Thoracic aorta (tissue), 1 donor: ENCODE results near the genes ARMC5, RUSF1 and AHSP.

- RAMPAGE, long total RNA: no peak
These were observed 709 bp upstream of the COX6A2 start for GRCh38 chr16:31428969-31429168.

- RAMPAGE, long total RNA: start-site peak on the minus strand at chr16:31458899-31458924, 17 reads; start-site peak on the minus strand at chr16:31459077-31459132, 21 reads; start-site peak on the minus strand at chr16:31459290-31459337, 20 reads
These were observed at the start of gene ARMC5 for GRCh38 chr16:31458509-31459563. TSS of gene ARMC5 (plus strand) at chr16:31459501.

GRCh38 chr16:31459564-31460381 lies 472 bp downstream of the ARMC5 start:
- RAMPAGE, long total RNA: start-site peak on the minus strand at chr16:31459675-31459760, 47 reads

DNA sequence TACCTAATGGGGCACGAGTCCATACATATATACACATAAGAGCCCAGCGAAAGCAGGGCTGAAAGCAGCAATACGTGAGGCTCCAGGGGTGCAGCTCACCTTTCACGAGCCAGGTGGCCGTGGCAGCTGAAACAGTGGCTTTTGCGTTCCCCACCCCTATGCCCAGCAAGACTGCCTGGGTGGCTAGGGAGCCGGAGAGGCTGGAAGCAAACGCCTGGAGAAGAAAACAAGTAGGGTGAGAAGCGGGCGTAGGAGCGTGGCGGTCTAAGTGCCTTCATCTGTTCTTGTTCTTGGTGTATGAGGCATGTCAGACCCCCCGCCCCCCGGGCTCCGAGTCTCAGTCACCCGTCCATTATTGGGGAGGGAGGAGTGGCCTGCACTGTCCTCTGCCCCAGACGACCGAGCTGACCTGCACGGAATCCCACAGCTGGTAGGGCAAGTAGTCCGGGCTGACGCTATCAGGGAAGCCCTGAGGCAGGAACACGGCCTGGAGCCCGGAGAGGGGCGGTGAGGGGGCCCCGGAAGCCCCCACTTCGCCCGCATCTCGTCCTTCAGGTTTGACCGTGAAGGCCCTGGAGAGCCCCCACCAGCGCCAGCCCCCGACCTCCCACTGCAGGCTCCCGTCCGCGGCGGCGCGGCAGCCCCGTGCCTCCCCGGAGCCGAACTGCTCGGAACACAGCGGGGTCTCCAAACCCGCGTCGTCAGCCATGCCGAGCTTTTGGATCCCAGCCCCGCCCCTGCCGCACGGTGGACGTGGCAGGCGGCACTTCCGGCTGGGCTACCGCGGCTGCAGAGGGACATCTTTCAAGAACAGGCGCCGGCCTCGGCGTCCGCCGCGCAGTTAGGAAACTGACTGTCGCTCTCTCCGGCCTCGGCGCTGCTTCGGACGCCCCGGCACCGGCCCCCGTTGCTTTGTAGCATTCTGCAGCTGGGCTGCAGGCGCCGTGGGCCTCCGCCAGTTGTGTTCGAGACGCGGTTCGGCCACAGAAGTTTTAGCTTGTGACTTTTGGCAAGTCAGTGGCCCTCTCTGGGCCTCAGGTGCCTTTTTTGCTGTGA lies at the start of gene RUSF1:
RUSF1 (minus strand) TSS at position 727 of the 1,056 bp plus-strand sequence.
- RAMPAGE, long total RNA: start-site peak on the plus strand centred at position 807 of the sequence, 15 bp wide, 7 reads

DNA sequence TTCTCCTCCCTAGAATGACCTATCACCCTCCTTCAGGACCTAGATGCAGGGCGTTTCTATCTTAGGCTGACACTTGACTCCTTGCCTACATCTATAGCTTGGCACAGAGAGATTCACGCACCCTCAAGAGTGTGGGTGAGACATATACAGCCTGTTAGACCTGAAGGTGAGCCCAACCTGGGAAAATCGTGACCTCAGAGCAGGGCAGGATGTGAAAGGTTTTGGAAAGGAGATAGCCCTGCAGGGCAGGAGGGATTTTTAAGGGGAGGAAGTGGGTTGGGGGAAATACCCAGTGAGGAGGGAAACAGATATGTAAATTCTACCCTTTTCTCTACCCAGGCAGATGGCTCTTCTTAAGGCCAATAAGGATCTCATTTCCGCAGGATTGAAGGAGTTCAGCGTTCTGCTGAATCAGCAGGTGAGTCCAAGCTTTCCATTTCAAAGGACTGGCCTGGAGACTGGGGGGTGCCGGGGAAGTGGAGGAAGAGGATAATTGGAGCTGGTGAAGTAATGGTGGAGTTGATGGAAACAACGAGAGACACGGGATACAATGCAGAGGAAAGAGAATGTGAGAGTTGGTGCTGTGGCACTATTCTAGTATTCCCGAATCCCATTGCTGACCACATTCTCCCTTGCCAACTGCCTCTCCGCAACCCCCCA lies at the start of gene AHSP:
AHSP (plus strand) TSS at position 104 of the 660 bp plus-strand sequence.
- RAMPAGE, long total RNA: no peak

DNA sequence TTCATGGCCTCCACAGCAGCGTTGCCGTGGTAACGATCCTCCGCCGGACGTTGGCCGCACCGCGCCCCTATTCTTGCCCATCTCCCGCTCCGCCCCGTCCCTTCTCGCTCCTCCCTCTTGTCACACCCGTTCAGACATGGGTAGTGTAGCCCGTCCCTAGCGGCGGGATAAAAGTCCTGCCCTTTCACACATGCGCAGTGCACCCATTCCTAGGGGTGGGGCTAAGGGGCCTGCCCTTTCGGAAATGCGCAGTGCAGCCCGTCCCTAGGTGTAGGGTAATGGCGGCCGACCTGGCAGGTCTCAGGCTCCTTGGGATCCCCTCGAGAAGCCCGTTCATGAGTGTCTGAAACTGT lies 849 bp downstream of the TP53TG3D start:
- RAMPAGE, long total RNA: no peak

- RAMPAGE, long total RNA: no peak
These were observed 138 bp downstream of the TP53TG3 start for GRCh38 chr16:32675927-32676127.

- RAMPAGE, long total RNA: no peak
These were observed 247.6 kb downstream of the TP53TG3F start for GRCh38 chr16:33706909-33707570.

GRCh38 chr16:35505972-35506662 lies 2046.7 kb downstream of the TP53TG3F start:
- RAMPAGE, long total RNA: no peak

DNA sequence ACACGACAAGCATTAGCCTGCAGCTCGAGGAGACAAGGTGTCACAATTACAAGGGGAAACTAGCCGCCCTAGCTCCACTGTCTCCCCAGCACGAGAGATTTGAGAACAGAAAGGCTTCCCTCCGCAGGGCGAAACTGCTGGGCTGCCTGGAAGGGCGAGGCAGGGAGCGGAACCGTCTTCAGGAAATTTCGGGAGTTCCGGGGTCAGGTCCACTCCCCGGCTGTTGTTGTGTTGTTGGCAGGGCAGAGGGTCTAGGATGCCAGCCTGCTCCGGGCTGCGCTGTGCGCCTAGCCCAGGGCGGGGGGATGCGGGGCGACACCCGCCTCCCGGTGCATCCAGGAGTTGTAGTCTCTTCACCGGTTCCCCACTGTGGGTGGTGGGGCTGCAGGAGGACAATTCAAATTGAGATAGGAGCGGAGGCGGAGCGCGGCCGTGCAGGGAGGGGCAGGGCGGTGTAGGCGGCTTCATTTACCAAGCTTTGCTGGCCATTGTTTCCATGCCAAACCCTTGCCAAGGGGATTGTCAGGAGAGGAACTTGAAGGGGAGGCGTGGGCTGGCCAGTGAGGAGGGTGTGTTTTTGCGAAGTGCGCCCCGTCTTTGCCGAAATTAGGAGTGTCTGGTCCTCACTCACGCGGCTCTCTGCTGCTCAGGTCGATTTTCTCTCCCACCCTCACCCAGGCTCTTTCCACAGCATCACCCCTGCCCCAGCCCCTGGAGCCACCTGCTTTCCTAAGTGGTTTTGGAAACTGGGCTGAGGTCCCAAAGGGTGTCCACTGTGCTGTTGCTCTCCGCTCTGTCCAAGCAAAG lies 2047.5 kb downstream of the TP53TG3F start:
- RAMPAGE, long total RNA: no peak

GRCh38 chr16:35526021-35526558 lies 2066.7 kb downstream of the TP53TG3F start:
- RAMPAGE, long total RNA: no peak

DNA sequence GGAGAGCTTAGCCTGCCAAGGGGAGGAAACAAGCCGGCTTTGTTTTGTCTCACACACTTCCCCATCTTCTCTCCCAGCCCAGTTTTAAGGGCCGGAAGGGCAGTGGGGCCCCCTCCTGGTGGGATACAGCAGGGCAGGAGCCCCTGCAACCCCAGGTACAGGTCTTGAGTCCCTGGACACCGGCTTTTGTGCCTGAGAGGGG lies 2.1 kb upstream of the SHCBP1 start:
- RAMPAGE, long total RNA: no peak

- RAMPAGE, long total RNA: no peak
These were observed 600 bp downstream of the ORC6 start for GRCh38 chr16:46690007-46690511.

DNA sequence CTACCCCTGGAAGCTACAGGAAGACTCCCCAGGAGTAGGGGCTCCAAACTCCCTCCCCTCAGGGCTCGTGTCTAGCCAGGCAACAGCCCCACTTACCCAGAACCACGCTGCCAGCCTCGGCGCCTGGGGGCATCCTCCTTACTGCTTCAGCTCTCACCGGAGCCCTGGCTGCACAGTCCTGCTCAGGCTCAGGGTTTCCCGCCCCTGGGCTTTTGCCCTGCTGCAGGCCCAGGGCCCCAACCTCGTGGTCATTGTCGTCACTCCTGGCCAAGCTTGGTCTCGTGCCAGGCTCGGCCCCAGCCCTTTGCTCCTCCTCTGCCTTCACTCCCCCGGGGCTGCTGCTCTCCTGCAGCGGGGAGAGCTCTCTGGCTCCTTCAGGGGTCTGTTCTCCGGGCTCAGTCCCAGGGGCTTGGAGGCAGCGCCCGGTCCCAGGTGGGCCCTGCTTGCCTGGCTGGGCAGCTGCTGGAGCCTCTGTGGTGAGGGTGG lies 16.0 kb downstream of the MYLK3 start:
- RAMPAGE, long total RNA: no peak

DNA sequence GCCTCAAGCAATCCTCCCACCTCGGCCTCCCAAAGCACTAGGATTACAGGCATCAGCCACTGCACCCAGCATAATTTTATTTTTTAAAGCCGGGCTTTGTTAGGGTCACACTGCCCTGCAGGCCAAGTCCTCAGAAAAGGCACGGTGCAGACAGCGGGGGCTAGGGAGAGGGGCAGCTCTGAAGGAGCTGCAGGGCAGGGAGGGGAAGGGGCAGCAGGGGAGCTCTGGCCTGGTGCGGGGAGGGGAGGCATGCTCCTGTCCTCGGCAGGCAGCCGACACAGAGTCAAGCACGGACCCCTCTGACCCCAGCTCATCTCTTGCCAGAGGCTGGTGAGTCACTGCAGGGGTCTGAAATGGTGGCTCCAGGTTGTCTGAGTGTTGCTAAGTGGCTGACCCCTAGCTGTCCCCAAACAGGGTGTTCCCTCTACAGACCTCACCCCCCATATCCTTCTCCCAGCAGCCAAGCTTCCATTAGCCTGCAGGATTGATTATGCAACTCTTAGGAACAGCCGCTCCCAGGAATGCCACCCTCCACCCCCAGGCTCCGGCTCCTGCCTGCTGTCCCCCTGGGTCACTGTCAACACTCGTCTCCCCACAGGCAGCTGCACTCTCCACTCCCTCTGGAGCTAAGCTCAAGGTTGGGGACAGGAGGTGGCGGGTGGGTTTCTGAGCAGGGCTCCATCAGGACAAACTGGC lies 1.3 kb downstream of the MYLK3 start:
- RAMPAGE, long total RNA: no peak

DNA sequence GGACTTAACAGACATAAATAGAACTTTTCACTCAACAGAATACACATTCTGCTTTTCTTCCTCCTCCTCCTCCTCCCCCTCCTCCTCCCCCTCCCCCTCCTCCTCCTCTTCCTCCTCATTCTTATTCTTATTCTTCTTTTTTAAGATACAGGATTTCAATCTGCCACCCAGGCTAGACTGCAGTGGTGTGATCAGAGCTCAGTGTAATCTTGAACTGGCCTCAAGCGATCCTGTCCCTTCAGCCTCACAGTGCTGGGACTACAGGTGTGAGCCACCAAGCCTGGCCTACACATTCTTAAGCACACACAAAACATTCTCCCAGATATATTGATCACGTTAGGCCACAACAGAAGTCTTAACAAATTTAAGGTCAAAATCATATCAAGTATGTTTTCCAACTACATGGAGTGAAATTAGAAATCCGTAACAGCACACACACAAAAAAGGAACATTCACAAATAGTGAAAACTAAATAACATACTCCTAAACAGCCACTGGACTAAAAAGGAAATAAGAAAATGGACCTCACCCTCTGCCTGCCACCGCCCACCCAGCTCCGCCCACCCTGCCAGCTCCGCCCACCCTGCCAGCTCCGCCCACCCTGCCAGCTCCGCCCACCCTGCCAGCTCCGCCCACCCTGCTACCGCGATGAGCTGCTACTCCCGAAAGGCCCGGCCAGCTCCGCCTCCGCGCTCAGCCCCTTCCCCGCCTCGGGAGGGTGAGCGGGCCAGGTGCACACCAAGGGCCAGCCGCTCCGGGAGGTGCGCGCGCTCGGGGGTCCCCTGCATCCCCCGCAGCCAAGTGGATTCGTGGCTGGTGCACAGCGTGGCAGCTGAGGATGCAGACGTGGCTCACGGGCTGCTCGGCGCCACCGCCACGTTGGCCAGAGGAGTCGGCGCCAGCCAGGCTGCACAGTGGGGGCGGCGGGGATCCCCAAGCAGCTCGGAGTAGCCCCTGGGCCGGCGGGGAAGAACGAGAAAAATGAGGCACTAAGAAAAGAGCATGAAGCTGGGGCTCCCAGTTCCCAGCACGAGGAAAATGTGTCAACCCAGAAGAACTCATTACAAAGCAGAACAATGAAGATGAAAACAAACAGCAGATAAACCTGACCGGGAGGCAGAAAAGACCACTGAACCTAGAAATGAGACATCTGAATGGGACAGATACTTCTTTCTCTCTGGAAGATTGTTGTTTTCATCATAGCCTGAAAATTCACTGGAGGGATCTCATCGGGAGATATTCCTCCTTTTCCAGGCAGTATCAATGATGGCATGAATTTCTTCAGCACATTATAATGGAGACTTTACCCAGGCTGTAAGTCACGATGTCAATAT lies 41.1 kb downstream of the C16orf87 start:
- RAMPAGE, long total RNA: no peak

GRCh38 chr16:46885688-46887073 lies 2.0 kb downstream of the GPT2 start:
- RAMPAGE, long total RNA: no peak

DNA sequence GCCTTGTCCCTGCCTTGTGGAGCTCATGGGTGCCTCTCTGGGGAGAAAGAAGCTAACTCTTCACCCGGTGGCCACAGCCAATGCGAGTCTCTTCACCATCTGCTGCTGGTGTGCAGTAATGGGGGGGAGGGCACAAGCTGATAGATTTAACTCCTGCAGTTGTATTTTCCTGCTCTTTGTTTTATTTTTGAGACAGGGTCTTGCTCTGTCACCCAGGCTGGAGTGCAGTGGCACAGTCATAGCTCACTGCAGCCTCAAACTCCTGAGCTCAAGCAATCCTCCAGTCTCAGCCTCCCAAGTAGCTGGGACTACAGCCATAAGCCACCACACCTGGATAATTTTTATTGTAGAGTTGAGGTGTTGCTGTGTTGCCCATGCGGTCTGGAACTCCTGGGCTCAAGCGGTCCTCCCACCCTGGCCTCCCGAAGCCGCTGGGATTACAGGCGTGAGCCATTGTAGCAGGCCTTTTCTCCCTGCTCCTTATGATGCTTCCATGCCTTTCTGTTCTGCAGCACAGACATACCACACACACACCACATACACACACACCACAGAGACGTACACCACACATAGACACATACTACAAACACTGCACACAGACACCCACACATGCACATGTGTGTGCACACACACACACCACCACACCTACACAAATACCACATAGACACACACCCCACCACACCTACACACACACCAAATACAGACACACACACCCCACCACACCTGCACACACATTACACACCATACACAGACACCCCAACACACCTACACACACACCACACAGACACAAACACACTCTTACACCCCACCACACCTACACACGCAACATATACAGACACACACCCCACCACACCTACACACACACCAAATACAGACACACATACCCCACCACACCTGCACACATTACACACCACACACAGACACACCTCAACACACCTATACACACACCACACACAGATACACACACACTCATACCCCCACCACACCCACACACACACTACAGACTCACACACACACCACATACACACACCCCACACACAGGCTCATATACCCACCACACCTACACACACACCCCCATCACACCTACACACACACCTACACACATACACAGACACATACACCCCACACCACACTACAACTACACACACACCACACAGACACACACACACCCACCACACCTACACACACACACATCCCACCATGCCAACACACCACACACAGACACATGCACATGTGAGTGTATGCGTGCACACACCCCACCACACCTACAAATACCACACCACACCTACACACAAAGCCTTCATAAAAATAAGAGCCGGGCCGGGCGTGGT lies 31.1 kb downstream of the GPT2 start:
- RAMPAGE, long total RNA: no peak

DNA sequence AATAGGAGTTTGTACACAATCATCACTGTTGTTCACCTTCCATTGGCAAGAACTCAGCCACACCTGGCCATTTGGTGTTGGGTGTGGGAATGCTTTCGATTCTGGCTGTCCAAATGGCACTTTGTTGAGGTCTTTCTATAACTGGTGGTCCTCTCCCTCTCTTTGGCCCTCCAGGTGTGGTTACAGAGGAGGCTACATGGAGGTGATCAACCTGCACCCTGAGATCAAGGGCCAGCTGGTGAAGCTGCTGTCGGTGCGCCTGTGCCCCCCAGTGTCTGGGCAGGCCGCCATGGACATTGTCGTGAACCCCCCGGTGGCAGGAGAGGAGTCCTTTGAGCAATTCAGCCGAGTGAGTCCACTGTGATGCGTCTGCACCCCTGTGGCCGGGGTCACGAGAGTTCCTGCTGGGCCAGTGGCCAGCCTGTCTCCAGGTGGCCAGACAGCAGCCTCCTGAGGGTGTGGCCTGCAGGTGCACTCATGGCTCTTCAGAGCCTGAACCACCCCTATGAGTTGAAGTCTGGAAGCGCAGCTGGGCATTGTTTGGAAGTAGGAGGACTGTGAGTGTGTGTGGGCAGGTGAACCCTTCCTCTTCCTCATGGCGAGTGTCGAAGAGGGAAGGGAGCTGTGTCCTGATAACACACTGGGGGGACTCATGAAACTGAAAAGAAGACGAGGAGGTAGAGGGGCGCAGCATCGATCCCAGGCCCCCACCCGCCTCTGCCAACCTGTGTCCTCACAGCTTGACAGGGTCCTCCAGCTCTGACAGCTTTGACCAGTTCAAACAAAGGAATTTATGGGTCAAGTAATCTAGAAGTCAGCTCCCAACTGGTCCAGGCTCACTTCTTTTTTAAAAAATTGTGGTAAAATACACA lies 38.1 kb downstream of the GPT2 start:
- RAMPAGE, long total RNA: no peak

DNA sequence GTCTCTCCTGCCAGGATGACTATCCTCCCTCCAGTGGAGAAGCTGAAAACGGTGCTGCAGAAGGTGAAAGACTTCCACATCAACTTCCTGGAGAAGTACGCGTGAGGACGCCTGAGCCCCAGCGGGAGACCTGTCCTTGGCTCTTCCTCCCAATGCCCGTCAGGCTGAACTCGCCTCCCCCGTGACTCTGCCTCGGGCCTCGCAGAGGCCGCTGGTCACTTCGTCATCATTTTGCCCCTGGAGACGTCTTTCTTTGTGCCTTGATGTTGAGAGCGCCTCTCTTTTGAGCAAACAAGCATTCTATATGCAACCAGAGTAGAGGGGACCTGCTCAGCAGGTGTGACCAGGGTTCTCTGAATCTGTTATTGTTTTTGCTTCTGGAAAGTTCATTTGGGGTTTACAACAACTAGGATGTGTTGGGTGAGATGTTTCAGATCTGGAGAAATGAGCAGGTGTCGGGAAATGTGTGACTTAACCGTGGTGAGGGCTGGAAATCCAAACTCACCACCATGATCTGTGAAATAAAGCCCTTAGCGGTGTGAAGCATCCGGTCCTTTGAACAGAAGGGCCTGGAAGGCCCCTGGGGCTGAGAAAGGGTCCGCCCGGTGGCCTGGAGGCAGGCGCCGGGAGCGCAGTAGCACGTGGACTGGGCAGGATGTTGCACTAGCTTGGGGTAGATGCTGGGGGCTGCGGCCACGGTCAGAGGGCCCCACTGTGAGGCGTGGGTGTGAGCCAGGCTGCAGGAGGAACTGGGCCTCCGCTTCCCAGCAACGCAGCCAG lies 44.4 kb downstream of the DNAJA2 start:
- RAMPAGE, long total RNA: no peak